WTC11 (cell line): ENCODE results near the genes GPANK1, DDAH2 and VARS1.

DNA sequence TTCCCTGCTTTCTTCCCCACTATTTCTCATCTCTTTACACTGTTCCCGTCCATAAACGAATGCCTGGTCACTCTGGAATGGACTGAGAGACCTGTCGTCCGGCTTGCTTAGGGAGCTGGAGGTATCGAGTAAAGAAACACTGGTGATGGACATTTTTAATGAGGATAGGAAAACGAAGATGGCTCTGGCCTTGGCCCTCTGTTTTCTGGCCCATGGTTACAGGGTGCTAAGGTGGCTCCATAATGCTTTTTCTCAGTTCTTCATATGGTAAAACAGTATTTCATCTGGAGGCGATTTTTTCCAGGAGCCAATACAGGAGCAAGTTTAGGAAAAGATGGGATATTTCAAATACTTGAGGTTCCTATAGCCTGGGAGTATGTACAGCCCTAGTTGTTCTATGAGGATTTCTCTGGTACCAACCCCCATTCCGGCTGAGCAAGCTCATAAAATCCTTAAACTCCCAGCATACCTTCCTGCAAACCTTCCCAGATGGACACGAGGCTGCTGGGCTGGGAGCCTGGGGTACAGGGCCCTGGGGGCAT, 1.3 kb downstream of the PRRC2A start:
- PRO-cap = no peak

DNA sequence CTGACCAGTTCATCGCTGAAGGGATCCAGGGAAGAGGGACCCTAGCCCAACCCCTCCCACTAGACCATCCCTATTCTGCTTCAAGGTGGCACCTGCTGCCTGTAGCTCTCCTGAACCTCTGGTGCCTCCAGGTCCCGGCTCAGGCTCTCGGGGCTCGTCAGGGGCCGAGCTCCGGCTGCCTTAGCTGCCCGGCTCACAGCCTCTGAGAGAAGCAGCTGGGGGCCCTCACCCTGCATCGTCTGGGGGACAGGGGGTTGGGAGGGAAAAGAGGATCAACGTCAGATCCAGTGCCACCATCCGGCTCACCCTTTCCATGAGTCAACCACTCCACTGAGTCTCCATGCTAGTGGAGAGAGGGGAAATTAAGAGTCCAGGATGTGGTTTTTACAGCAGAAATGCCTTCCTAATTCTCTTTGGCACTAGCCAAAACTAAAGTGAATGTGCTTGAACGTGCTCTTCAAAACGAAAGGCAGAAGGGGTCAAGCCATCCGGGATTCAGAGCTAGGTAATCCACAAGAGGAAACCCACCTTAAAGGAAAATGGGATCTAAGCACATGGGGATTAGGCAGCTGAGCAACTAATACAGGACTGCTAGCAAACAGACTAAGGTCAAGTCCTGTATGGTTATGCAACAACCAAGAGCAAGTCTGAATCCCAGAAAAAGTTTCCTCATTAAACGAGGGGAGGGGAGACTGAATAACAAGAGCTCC, 12.9 kb downstream of the BAG6 start:
- PRO-cap = no peak

- PRO-cap = bidirectional peak, plus-strand start at chr6:31665088, minus-strand start at chr6:31664997
These were observed at the start of gene GPANK1 for GRCh38 chr6:31664789-31665043. GPANK1 (minus strand) TSS chr6:31664997.

- PRO-cap = no peak
These were observed 1.9 kb downstream of the CSNK2B start for GRCh38 chr6:31667741-31668255.

DNA sequence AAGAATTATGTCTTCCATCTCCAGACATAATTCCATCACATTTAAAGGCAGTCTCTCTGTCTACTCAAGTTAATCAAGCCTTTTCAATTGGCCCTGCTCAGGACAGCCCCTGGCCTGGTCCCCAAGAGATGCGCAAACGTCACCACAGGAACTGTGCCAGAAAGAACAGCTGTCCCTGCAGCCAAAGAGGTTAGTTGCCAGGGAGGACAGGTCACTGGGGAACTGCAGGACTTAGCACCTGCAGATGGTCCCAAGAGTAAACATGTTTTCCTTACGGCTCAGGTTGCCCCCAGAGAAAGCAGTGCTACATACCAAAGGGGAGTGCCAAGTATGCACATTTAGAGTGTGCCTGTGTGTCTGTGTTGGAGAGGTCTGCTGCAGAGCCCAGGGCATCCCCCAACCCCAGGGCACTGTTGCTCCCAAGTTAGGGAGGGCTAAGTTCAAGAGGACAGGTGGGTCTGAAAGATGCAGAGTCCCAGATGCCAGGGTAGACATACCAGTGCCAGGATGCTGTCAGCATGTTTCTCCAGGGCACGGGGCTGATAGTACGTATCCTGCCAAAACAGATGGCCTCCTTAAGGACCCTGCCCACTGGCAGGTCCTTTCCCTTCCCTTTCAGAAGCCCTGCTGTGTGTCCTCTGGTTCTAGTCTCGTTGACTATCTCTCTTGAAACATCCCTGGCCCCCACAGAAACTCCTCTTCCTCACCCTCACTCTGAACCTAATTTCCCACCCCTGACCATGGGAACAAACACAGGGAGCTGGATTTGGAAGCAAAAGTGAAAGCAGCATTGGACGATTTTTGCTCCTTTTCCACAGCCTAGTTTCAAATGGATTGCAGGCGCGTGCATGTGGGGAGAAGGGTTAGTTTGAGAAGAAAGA, 1.3 kb downstream of the ABHD16A start:
- PRO-cap = no peak

DNA sequence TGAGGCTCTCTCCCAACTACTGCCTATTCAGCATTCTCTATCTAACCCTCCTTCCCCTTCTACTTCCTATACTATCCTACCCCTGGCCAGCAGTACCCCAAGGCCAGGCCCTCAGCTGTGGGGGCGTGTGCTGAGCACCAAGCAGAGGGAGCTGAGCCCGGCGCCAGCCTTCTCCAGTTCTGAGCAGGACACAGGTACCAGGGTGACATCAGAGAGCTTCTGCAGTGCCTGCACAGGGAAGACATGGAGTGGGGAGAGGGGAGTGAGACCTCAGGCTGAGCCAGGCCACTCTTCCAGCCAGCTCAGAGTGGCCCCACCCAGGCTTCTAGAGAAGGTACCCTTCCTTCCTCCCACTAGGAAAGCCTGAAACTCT, 2.0 kb downstream of the DDAH2 start:
- PRO-cap = no peak

GRCh38 chr6:31728089-31728972, 768 bp downstream of the DDAH2 start:
- PRO-cap = no peak

- PRO-cap = bidirectional peak, plus-strand start at chr6:31729611, minus-strand start at chr6:31729409
These were observed at the start of gene DDAH2 for GRCh38 chr6:31728973-31729715. DDAH2 (minus strand) TSS chr6:31729299.

- PRO-cap = bidirectional peak, plus-strand start at chr6:31734871, minus-strand start at chr6:31734627
These were observed 1.5 kb downstream of the CLIC1 start for GRCh38 chr6:31734472-31735510.

DNA sequence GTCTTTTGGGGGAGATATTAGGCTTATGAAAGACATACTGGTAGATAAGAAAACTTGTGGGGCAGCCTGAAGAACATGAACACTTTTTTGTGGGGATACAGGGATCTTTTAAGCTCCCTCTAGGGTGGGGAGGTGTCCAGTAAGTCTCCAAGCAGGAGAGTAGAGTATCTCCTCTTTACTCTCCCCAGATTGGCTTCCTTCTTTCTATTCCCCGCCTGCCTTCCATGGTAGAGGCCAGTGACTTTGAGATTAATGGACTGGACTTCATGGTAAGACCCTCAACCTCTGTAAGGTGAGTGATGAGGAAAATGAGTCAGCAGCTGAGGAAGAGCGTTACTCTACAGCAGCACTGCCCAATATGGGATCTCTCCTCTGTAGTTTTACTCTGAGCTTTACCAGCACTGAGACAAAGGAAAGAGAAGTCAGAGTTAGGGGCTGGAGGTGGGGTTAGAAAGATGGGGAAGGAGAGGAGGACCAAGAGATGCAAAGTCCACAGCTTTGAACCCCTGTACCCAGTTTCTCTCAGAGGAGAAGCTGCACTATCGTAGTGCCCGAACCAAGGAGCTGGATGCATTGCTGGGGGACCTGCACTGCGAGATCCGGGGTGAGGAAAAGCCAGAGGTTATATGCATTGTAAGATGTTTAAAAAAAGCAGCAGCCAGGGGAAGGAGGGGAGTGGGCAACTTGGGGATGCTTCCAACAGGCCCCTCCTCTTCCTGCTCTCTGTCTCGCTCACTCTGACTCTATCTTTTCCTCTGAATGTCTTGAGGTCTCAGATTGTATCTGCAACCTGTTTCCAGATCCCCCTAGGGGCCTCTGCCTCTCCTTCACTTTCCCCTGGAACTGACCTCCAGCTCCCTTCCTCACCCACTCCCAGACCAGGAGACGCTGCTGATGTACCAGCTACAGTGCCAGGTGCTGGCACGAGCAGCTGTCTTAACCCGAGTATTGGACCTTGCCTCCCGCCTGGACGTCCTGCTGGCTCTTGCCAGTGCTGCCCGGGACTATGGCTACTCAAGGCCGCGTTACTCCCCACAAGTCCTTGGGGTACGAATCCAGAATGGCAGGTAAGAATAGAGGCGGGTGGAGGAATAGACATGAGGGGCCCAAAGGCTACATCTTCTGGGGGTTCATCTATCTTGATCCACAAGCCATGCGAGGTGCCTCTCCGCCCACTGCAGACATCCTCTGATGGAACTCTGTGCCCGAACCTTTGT, 3.1 kb upstream of the SAPCD1 start:
- PRO-cap = no peak

GRCh38 chr6:31795317-31796222, at the start of gene VARS1:
VARS1 (minus strand) TSS chr6:31795752.
- PRO-cap = bidirectional peak, plus-strand start at chr6:31795584, minus-strand start at chr6:31795730; bidirectional peak, plus-strand start at chr6:31796151, minus-strand start at chr6:31795952

- PRO-cap = no peak
These were observed 2.5 kb downstream of the HSPA1A start for GRCh38 chr6:31817904-31818174.

DNA sequence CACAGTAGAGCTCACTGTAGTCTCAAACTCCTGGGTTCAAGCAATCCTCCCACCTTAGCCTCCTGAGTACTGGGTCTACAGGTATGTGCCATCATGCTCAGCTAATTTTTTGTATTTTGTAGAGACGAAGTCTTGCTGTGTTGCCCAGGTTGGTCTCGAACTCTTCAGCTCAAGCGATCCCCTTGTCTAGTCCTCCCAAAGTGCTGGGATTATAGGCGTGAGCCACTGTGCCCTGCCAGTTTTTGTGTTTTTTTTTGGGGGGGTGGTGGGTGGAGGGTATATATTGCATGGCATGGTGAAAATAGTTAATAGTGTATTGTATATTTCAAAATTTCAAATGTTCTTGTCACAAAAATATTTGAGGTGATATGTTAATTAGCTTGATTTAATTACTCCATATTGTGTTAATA, 3.5 kb downstream of the HSPA1B start:
- PRO-cap = no peak

GRCh38 chr6:31831533-31831933, 4.0 kb downstream of the HSPA1B start:
- PRO-cap = no peak

GRCh38 chr6:31859094-31859449, 3.5 kb downstream of the NEU1 start:
- PRO-cap = no peak

GRCh38 chr6:31879790-31880342, 1.1 kb upstream of the SLC44A4 start:
- PRO-cap = no peak

GRCh38 chr6:31950134-31950434, 4.2 kb downstream of the CFB start:
- PRO-cap = no peak

- PRO-cap = no peak
These were observed 12.3 kb downstream of the TNXB start for GRCh38 chr6:32096648-32097382.

DNA sequence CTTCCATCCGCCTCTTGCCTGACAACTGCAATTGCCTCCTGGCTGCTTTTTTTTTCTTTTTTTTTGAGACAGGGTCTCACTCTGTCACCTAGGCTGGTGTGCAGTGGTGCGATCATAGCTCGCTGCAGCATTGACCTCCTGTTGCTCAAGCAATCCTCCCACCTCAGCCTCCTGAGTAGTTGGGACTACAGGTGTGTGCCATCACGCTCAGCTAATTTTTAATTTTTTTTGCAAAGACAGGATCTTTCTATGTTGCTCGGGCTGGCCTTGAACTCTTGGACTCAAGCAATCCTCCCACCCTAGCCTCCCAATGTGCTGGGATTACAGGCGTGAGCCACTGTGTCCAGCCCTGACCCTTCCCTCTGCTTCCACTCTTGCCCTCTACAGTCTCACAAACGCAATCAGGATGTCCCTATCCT, 4.5 kb downstream of the TNXB start:
- PRO-cap = no peak

DNA sequence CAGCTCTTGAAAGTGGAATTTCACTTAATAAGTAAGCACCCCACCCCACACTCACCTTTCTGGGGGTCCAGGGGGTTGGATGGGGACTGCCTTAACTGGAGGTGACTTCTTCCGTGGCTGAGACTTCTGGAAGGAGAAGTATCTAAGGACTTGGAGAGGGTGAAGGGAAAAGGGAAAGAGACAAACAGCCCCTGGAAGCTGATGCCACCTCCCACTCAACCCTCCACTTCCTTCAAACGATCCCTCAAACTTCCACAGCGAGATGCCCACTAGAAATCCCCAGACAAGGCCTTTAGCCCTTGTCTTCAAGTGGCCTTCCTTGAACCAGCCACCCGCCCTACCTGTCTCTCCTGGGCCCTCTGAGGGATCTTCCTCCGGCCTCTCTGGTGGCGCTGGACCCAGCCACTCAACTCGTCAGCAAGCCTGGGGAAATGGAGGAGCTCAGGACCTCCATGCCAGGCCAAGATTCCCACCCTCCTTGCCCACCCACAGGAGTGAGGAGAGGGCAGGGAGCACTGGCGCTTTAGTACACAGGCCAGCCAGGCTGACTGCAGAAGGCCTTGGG, 7.9 kb upstream of the TNXB start:
- PRO-cap = no peak